HGPS cell (cell line): ENCODE data around the genes AKT1 and BTBD6.

DNA sequence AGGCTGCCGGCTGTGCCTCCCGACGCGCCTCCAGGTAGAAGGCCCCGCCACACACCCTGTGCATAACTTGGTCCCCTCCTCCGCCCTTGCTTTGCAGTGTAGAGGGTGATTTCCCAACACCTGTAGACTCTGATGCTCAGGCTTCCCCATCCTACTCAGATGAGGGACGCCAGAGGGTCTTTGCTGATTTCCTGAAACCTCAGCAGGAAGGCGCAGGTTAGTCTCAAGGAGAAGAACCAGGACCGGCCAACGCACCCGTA, 28.3 kb upstream of the TMEM179 start:
- RRBS = 90% methylated on average over 3 of the region's 11 CpGs

GRCh38 chr14:104659993-104660368, 29.4 kb upstream of the INF2 start:
- RRBS = 30% methylated on average over 5 of the region's 23 CpGs

- RRBS = 83% methylated on average over 4 of the region's 15 CpGs
Observed at GRCh38 chr14:104660564-104661024, 28.8 kb upstream of the INF2 start.

DNA sequence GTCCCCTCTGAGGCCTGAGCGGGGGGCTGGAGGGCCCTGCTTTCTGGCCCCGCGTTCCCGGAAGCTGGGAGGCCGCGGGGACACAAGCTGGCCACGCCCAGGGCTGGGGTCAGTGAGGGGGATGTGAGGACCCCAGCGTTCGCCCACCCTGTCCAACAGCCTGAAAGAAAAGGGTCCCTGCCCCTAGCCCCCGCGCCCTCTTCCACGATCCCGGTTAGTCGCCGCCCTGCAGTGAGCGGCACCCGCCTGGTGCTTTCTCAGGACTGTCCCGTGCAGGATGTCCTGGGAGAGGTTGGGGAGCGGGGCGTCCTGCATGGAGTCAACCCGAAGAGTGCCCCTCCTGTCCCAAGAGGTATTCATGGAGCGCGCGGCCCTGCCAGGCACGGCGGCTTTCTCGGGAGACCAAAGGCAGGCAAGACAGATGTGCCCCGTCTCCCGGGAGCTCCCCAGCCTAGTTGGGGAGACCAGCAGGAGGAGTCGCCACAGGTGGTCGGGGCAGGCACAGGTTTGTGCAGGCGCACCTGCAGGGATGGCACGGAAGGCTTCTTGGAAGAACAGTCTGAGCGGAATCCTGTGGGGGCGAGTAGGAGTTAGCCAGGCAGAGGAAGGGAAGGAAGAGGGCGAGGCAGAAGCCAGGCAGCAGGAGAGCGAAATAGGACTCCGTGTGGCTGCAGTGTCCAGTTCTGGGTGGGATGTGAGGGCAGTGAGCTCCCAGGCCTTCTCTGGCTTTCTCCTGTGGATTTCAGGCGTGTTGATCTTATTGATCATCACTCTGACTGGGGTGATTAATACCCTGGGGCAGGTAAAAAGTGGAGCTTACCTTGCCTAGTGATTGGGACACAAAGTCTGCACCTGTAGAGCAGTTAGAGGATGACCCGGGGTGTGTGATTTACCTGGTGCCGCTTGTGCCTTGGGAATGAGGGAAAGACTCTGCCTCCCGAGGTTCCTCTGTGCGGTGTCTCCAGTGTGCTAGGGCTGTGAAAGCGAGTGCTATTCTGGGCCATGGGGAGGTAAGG, 745 bp downstream of the SIVA1 start:
- RRBS = 2% methylated on average over 4 of the region's 44 CpGs

- RRBS = no CpG with 5 or more reads among the region's 19 CpGs
Observed at GRCh38 chr14:104767076-104767971, 14.4 kb downstream of the SIVA1 start.

GRCh38 chr14:104791794-104792480, 3.6 kb downstream of the AKT1 start:
- RRBS = no CpG with 5 or more reads among the region's 16 CpGs

DNA sequence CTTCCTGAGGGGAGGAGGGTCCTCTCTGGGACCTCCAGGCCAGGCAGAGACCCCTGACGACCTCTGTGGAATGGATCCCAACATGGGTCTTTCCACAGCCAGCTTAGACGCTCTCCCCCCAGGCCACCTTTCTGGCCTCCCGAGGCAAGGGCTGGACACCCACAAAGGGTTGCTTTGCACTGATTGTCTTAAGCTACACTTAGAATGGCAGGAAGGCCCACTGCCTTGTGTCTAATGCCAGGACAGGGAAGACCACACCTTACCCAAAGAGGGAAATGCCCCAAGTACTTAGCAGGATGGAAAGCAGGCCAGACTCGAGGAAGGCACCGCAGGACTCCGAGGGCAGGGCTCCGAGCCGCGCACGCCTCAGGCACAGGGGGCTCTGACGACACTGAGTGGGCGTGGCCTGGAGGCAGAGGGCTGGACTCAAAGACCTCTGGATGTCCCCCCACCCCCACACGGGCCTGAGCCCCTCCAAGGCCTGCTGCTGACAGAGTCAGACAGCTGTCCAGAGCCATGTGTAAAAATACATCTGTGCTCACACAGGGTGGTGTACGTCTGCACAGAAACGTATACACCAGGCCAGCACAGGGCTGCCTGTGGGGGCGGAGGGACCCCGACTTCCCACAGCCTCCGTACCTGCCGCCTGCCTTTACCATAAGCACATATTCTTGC, 1.6 kb downstream of the AKT1 start:
- RRBS = no CpG with 5 or more reads among the region's 19 CpGs

- RRBS = 3% methylated on average over 5 of the region's 23 CpGs
Observed at GRCh38 chr14:104794531-104795047, 959 bp downstream of the AKT1 start.

GRCh38 chr14:104795048-104796215, at the start of gene AKT1:
Gene AKT1 (minus strand): TSS chr14:104795748.
- RRBS = 2% methylated on average over 71 of the region's 166 CpGs

DNA sequence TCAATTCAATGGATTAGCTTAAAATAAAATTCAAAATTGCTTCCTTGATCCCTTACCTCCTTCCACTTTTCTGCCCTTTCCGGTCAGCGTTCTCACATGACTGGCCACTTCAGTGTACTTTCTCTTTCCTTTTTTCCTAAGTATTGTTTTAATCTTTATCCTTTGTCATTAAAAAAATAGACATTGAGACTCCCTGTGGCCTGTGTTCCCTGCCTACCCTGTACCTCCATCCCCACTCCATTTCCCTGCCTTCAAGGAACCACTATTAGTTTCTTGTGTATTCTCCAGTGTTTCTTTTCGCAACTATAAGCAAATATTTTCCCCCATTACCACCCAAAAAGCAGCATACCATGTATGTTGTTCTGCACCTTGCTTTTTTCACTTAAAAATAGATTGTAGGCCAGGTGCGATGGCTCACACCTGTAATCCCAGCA, 13.4 kb downstream of the ZBTB42 start:
- RRBS = no CpG with 5 or more reads among the region's 4 CpGs

- RRBS = no CpG with 5 or more reads among the region's 6 CpGs
Observed at GRCh38 chr14:104862062-104862939, 2.8 kb upstream of the CEP170B start.

- RRBS = 1% methylated on average over 18 of the region's 30 CpGs
Observed at GRCh38 chr14:104864700-104865016, 410 bp upstream of the CEP170B start.

DNA sequence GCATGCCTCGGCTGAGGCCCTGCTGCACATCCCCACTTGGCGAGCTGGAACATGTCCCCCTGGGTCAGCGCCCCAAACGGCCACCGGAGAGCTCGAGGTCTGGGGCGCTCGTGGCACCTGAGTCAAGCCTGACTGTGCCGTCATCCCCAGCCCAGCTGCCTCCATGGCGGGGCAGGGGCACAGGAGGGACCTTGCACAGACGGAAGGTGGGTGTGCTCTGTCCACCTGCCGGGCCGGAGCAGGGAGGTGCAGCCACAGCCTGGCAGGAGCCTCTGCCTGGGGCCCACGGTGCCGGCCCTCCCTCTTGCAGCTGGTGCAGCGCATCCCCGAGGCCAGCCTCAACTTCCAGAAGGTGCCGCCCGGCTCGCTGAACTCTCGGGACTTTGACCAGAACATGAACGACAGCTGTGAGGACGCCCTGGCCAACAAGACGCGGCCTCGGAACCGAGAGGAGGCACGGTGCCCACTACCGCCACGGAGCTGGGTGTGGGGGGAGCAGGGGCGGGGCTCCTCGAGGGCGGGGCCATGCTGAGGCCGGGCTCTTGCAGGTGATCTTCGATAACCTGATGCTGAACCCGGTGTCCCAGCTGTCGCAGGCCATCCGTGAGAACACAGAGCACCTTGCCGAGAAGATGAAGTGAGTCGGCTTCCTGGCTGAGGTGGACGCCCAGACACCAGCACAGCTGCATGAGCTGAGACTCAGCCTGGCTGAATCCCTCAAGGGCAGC, 28.3 kb downstream of the CEP170B start:
- RRBS = 88% methylated on average over 6 of the region's 41 CpGs

GRCh38 chr14:104937658-104938852, 13.4 kb downstream of the PLD4 start:
- RRBS = no CpG with 5 or more reads among the region's 15 CpGs

GRCh38 chr14:105011222-105011962, 9.5 kb downstream of the CDCA4 start:
- RRBS = no CpG with 5 or more reads among the region's 33 CpGs

- RRBS = no CpG with 5 or more reads among the region's 28 CpGs
Observed at GRCh38 chr14:105069664-105070727, 4.8 kb upstream of the GPR132 start.

DNA sequence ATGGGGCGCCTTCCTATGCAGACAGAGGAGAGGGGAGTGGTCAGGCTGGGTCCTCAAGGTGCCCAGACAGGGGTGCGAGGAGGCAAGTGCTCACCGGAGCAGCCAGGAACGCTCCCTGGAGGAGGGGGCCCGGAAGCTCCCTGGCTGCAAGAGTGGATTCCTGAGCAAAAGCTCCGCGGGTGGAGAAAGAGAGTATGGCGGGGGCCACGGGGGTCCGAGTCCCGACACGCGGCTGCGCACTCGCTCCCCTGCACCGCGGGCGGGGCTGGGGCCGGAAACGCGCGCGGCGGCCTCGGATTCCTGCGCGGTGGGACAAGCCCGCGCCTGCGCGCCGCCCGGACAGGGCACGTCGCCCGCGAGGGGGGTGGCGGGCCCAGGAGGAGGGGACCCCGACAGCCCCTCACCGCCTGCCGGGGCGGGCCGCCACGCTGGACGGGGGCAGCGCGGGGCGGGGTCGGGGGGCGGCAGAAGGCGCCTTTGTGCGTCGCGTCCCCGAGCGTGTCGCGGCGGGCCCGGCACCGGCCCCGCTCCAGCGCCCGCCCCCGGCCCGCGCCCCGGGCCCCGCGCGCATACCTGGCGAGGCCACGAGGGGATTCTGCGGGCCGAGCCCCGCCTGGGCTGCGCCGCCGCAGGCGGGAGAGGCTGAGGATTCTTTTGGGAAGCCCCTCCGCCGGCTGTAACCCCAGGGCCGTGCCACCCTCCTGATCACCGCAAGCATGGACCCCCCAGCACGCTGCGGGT, 27.9 kb upstream of the GPR132 start:
- RRBS = 2% methylated on average over 41 of the region's 86 CpGs

DNA sequence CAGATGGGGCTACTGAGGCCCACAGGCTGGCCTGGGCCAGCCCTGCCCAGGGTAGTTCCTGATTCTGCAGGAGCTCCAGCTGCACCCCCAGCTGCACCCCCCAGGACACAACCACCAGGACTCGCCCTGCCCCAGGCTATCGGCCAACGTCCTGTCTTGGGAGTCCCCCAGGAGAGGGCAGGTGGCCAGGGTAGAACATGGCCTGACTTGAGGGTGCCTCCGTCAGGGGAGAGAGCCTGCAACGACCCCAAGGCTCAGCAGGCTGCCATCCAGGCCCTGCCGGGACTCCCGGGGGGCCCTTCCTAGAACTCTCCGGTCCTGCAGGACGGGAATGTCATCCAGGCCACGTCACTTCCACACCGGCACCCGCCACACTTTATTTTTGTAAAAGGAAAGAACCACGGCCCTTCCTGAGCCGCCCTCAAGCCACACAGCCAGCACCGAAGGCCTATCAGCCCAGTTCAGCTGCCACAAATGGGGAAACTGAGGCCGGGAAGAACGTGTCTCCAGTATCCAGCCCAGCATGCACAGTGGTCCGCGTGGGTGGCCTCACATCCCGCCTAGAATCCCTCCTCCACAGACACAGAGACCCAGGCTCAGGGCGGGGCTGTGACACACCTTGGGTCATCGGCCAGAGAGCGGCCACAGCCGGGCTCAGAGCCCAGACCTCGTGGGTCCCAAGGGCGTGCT, 15.6 kb downstream of the JAG2 start:
- RRBS = 61% methylated on average over 3 of the region's 26 CpGs

DNA sequence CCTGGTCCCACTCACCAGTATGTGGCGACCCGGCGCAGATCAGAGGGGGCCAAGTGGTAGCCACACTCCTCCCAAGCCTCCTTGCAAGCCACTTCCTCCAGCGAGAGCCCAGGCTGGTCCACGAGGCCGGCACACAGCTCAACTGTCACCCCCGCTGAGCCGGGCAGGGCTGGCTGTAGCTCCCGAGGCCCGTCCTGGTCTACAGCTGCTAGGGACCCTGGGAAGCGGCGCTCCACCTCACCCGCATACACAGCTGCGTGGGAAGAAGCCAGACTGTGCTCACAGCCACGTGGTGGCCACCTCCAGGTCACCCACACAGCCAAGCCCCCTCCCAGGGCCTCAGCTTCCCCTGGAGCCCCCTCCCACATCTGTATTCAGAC, 4.6 kb downstream of the NUDT14 start:
- RRBS = 81% methylated on average over 5 of the region's 15 CpGs

DNA sequence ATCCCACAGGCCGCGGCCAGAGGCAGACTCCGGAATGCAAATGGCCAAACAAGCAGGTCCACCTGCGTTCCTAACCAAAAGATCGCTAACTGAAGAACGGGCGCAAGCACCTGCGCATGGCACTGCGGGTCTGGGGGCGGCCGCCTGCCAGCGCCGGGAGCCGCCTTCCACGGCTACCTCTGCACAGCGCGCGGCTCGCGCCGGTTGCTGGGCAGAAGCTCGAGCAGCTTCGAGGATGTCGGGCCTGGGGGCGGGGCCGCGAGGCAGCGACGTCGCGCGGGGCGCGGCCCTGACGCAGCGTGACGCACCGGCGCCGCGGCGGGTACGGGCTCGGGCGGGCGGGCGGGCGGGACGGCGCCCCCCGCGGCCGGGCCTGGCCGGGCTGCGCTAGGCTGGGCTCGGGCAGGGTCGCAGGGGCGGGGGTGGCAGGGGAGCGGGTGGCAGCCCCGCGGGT, at the start of gene BTBD6:
Gene BTBD6 (plus strand): TSS at position 295 of the 454 bp plus-strand sequence.
- RRBS = 1% methylated on average over 29 of the region's 61 CpGs